Hair follicular keratinocyte (primary cell): Measurements from ENCODE around the gene FAT2.

DNA sequence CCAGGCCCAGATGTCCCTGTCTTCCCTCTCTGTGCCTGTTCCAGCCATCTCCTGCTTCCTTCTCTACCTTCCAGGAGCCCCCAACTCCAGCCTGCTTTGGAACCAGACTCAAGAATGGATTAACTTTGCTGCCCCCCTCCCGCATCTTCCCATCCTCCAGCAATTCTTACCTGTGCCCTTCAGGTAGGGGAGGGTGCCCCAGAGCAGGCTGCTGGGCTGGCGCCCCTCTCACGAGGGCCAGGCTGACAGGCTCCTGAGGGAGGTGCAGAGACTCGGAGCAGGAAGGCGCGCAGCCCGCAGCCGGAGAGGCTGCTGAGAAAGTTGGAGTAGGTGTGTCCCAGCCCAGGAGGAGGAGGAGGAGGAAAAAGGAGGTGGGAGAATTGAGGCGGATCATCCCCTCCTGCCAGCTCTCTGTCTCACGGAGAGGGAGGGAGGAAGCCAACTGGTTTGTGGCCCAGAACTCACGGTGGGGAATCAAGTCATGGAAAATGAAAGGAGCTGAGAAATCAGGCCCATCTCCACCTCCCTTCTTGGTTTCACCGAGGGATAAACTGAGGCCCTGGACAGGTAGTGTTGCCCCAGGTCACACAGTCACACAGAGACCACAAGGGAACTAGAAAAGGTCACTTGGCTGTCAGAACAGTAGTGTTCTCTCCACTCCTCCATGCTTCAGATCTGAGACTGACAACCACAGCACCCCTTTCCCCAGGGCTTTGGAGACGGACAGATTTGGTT, at the start of gene FAT2:
Gene FAT2 (minus strand): TSS at position 337 of the 735 bp plus-strand sequence.
- RAMPAGE, long total RNA = no peak

DNA sequence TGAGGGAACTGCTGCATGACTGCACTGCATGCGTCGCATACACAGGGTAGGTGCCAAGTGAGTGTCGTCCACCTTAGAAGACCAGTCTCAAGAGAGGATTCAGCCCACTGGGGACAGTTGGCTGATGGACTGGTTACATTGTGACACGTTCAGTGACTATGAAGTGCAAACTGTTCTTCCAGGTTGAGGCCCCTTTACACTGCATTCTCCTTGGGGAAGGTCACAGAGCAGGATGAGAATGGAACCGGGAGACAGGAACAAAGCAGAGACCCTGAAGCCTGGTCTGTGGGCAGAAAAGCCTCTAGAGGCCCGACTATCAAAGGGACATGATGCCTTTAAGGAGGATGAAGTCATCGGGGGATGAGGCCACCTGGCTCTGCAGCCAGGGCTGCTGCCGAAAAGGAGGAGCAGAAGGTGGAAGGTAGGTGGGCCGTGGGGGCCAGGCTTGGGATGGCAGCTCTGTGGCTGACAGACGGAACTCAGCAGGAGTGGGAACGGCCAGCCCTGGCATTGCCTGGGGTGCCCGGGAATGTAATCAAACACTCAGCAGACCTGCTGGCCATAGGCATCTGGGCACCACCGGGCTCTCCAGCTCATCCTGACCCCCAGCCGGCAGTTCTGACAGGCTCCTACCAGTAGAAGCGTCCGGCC, 4.1 kb upstream of the FAT2 start:
- RAMPAGE, long total RNA = no peak

DNA sequence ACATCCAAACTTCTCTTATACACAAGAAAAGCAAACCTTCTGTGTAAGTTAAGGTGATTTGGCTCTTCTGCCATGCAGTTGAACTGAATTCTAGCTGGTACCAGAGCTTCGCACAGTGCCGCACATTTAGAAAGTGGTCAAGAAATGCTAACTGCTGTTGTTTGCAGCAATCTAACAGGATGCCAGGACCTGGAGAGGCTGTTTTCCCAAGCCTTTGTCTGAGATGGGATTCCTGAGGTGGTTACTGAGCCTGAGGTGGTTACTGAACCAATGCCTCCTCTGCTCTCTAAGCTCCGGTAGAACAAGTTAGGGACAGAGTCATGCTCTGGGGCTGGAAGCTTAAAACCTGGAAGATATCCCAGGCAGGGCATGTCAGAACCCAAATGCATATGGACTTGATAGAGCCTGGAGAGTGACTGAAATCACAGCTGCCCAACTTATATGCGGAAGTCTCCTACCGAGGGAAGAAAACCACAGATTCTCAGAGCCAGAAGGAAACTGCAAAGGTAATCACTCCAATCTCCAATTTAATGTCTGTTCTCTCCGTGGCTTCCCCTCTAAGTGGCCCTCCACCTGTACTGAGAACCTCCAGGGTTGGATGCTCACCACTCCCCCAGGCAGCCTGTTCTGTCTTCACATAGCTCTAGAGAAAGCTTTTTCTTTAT, 46.6 kb upstream of the FAT2 start:
- RAMPAGE, long total RNA = no peak

GRCh38 chr5:151661229-151662393, 25.1 kb downstream of the SPARC start:
- RAMPAGE, long total RNA = no peak

DNA sequence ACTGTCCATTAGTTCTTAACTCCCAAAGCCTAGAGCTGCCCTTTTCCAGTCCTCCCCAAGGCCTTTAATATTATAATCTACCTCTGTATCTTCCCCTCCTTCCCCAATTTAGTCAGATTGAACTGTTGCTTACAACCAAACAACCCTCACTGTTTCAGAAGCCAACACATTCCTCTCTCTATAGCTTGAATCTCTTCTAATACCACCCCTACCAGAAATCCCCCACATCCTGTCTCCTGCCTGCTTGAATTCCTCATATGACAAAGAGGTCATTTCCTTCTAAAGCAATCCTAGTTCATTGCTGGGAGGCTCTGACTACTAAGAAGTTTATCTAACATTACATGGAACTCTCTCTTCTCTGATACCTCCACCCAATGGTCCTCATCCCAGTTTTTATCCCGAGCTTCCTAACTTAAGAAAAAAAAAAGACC, 11.1 kb downstream of the SPARC start:
- RAMPAGE, long total RNA = no peak

GRCh38 chr5:151676298-151677233, 10.1 kb downstream of the SPARC start:
- RAMPAGE, long total RNA = no peak

GRCh38 chr5:151703233-151703783, 16.6 kb upstream of the SPARC start:
- RAMPAGE, long total RNA = no peak

- RAMPAGE, long total RNA = no peak
These were observed 3.2 kb downstream of the ATOX1 start for GRCh38 chr5:151755139-151755758.

GRCh38 chr5:151773214-151773573, 1.4 kb downstream of the G3BP1 start:
- RAMPAGE, long total RNA = no peak

DNA sequence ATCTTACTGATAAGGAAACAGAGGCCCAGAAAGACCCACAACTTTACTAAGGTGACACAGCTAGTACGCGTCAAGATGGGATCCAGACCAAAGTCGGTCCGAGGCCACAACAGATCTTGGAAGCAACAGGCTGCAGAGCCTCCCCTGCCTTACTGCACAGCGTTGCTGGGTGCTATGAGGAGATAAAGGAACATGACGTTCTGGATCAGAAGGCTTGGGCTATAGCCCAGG, 144.2 kb downstream of the NMUR2 start:
- RAMPAGE, long total RNA = no peak

DNA sequence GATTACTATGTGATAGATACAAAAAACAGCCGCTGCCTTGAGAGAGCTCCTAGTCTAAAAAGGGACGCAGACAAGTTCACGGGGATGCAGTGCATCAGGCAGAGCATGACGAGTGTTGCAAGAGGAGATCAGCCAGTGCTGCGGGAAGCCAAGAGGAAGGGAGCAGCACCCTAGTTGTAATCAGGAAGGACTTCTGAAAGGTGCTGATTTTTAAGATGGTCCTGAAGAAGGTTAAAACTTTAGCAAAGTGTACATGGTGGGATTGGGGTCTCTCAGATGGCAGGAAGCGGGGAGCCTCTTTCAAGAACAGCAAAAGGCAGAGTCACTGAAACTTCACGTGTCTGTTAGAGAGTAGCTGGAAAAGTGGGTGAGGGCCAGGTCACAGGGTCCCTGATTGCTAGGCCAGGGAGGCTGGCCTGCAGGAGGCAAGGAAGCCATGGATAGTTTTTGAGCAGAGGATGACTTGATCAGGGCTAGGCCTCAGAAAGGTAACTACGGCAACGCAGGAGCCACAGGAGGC, 15.9 kb downstream of the GALNT10 start:
- RAMPAGE, long total RNA = no peak

GRCh38 chr5:154472890-154473525, 5.0 kb downstream of the HAND1 start:
- RAMPAGE, long total RNA = no peak

DNA sequence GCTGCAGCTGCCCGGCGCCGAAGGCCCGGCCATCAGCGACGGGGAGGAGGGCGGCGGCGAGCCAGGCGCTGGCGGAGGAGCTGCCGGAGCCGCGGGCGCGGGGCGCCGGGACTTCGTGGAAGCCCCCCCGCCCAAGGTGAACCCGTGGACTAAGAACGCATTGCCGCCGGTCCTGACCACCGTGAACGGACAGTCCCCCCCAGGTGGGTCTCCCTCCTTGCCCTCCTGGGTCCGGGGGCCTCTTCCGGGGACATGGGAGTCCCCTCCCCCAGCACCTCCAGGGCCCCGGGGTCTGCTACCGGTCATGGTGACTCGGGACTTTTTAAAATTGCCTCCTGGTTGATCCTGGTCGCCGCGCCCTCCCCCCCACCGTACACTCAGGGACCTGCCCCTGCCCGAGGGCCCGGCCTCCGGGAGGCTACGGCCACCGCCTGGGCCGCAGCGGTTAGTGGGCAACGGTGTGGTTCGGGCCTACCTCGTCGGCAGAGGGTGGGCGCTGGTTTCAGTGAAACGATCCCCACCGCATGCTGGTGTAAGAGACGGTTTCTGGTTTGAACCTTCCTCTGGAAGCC, 900 bp downstream of the LARP1 start:
- RAMPAGE, long total RNA = no peak

- RAMPAGE, long total RNA = no peak
These were observed 33.0 kb downstream of the LARP1 start for GRCh38 chr5:154787967-154788761.

GRCh38 chr5:154815589-154816320, 34.6 kb downstream of the FAXDC2 start:
- RAMPAGE, long total RNA = no peak

- RAMPAGE, long total RNA = no peak
These were observed 1.5 kb upstream of the CNOT8 start for GRCh38 chr5:154856904-154857315.

- RAMPAGE, long total RNA = no peak
These were observed 966 bp downstream of the CNOT8 start for GRCh38 chr5:154859420-154859766.

- RAMPAGE, long total RNA = no peak
These were observed 18.1 kb downstream of the CNOT8 start for GRCh38 chr5:154876553-154877000.

GRCh38 chr5:154891188-154891594, 32.8 kb downstream of the CNOT8 start:
- RAMPAGE, long total RNA = no peak

GRCh38 chr5:154944249-154944774, 3.4 kb downstream of the MRPL22 start:
- RAMPAGE, long total RNA = no peak